OVCAR3 (cell line): Measurements from ENCODE around the genes SUPT4H1, HSF5 and DHX40.

DNA sequence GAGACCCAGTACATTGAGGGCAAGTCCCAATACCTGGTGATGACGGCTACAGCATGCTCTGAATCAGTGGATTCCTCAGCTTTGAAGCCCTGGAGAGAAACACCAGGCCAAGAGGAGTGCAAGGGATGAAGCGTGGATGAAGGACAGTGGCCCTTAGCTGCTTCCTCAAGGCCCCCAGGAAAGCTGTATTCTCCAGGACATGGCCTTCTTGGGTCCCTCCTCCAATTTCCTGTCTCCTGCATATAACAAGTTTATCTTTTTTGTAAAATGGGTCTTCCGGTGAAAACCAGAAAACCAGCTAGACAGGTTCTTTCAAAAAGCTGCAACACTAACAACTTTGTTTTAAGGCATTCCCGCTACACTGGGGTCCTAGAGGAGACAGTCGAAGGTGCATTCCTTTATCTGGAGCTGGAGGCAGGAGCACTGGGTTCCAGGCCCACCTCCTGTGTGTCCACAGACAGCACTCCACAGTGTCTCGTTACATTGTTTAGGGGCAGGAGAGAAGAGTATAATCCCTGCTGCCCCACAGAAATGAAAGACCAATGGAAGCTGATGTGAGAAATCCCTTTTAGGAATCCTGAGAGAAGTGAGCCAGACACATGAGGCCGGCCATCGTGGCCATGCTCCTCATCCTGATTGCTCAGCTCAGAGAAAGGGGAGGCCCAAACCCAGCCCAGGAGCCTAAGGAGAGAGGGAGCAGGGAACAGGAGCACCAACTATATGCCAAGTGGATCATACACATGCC, 59.7 kb downstream of the CCDC182 start:
- RRBS: no CpG with 5 or more reads among the region's 8 CpGs

DNA sequence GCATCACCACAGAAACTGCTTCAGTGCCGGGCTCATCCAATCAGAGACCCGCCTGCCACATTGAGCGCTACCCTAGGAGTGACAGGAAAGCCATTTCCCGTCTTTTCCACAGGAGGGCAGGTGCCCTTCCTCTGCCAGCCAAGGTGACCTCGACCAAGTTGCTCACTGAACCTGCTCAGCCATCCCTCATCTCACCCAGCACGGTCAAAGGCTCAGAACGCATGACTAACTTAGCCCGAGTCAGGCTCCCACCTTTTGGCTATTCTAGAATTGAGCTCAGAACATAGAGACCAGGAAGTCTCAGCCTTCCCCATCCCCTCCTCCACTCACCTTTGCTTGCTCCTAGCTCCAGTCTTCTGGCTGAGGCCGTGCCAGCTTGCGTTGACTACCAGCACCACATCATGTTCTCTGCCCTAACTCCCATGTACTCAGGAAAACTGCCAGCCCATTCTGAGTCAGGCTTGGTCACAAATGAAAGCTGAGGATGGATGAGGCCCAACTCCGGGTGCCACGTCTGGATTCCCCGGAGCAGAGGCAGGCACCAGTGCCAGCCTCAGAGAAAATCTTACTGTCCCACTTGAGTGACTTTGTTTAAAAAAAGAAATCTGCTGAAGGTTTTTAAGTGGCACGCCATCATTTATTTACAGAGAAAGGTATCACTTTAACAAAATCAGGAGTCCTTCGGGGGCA, 15.5 kb downstream of the MRPS23 start:
- RRBS: no CpG with 5 or more reads among the region's 15 CpGs

DNA sequence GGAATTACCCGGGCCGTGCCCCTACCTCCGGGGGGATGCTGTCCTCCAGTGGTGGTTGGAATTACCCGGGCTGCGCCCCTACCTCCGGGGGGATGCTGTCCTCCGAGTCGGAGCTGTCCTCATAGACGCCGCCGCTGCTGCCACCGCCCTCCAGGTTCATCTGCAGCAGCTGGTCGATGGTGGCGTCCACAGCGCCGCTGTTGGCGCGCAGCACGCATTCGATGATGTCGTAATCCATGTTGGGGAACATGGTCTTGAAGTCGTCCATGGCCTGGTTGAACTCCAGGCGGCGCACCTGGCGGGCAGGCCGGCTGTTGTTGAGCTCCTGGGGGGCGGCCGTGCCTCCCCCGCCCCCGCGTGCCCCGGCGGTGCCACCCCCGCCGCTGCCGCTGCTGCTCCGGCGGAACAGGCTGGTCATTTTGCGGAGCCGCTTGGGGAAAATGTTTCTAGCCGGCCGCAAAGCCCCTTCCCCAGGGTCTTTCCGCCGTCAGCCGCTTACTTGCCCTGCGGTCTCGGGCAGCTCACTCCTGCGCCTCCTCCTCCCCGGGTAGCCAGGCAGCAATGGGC, 35.4 kb upstream of the MRPS23 start:
- RRBS: 93% methylated on average over 9 of the region's 49 CpGs

DNA sequence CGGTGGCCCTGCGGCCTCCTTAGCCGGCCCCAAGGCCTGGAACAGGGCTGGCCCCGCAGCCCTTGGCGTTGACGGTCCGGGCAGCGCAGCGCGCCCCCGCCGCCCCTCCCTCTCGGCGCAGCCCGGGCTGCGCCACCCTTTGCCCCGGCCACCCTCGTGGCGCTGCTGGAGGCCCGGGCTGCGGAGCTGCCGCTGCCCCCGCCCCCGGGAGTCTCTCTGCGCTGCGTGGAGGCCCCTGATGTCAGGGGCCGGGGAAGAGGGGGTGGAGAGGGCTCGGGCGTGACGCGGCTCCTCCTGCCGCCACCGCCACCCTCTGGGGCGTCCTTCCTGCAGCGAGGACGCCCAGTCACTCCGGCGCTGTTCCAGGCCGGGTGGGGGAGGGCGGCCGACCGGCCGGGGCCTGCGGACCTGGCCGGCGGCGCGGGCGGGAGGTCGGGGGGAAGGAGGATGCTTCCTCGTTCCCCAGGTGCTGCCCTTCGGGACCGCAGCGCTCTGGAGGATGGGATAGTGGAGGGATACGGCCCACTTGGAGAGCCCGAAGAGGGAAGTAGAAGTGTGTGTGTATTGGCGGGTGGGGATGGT, 636 bp downstream of the DYNLL2 start:
- RRBS: 4% methylated on average over 26 of the region's 57 CpGs

DNA sequence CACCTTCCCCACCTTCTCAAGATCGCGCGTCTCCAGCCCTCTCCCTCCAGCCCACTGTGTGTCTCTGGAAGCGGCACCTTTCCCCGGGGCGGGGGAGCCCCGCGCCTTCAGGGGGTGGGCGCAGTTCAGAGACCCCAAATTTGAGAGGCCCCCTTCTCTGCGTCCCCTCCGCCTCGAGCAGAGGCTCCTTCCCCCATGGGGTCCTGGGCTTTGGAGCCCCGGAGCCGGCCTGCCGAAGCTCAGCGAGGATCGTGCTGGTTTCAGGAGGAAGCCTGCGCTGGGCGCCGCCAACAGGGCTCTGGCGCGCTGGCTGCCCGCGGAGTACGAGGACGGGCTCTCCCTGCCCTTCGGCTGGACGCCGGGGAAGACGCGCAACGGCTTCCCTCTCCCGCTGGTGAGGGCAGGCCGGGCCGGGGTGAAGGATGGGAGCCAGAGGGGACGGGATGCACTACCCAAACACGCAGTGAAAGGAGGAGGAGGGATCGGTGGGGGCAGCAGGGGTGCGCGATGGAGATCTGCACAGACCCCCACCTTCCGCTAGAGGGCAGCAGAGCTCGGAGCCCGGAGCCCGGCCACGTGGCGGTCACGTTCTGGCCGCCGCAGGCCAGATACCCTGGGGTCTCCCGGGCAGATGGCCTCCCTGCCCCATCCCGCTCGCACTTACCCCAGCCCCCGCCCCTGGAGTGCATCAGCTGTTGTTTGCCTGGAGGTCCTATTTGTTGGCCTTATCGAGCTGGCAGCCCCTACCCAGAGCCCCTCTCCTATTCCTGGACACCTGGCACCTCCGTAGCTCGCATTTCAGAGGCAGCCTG, 11.1 kb downstream of the LPO start:
- RRBS: 6% methylated on average over 14 of the region's 56 CpGs

DNA sequence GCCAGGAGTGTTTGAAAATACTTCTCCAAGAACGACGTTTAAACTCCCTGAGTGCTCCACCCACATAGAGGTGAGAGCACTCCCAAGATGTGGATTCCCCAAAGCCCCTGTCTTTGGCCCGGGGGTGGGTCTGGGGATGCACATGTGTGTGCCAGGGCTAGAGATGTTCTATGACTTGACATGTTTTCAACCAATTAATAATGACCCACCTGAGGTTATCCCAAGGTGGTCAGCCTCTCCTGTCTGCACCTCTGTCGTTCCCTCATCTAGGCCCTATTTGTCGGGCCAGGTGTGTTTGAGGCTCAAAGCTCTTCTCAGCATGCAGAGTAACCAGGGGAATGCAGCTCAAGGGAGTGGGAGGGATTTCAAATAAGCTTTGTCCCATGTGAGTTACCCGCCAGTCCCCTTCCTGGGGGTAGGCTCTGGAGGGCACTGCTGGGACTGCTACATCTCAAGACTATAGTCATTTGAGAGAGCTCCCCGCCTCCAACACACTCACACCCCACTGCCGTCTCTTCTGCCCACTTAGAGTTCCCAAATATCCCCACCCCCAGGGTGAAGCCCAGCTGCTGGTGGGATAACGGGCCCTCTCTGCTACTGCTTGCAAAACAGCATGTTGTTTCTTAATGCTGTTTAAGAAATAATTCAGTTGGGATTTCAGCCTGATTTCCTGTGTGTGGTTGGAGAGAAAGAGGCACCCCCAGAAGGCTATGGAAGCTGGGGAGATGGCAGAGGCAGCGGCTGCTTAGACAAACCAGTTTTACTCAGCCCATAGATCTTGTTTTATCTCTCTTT, 3.8 kb upstream of the MPO start:
- RRBS: no CpG with 5 or more reads among the region's 10 CpGs

DNA sequence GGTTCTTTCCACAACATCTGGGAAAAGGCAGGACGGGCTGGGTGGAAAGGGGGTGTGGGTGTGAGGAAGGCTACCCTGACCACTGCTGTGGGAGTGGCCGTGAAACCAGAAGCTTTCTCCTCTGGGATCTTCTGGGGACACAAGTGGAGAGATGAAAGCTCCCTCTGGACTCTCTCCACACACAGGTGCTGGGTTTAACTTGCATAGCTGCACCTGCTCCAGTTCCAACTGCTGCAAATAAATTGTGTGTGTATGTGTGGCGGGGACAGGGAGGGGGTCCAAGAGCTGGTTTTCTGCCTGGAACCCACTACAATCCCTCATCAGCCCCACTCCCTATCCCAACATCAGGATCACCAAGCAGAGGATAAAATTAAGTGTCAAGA, 8.1 kb upstream of the TSPOAP1 start:
- RRBS: no CpG with 5 or more reads among the region's 3 CpGs

DNA sequence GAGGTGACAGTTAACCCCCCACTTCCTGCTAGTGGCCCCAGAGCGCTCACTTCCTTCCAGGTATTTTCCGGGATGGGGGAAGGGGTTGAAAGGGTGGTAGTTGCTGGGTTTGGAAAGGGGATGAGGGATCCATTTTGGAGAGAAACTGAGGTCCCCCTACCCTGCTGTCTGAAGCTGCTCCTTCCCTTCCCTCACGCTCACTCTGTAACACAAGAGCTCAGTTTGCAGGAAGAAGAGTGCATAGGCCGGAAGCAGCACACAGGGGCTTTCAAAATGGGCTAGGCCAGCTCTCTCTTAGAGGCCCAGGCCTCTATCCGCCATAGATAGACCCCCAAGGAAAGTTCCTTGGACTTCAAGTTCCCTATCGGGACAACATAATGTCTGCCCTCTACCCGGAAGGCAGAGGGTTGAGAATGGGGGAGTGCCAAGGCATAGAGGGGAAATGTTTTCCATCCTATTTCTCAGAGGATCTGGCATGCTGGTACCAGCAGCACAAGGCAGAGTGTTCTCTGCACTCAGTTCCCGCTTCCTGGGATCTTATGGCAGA, 10.9 kb upstream of the TSPOAP1 start:
- RRBS: no CpG with 5 or more reads among the region's 8 CpGs

DNA sequence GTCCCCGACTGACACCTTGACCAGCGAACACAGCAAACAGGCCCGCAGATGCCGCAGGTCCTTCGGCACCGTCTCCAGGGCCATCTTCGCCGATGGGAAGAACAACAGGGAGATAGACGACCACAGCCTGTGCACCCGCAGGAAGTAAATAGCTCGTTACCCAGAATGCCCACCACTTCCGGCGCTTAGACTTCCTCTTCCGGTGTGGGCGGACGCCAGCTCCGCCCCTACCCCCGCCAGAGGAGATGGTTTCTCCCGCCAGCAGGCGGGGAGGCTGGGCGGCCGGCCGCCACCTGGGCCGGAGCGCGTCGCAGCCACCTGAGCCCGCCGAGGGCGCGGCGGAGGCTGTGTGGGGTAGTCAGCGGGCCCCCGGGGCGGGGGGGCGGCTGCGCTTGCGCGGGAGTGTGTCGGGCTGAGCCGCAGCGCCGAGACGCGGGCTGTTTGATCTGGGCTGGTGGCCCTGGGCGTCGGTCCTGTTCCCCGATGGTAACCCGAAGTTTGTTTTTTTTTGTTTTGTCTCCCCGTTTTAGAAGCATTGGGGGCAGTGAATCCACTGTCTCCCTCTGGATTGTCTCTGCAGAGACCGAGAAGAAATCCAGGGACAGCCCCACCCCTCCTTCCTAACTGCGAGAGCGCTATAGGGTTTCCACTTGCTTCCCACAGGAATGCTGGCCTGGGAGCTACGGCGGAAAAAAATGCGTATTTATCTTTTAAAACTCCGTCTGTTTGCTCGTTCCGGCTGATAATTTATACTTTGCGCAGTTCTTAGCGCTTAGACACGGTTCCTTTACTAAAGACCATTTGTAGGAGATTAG, at the start of gene SUPT4H1:
TSS of gene SUPT4H1 (minus strand) at position 150 of the 815 bp plus-strand sequence.
- RRBS: 4% methylated on average over 19 of the region's 62 CpGs

- RRBS: no CpG with 5 or more reads among the region's 6 CpGs
Observed at GRCh38 chr17:58376941-58377829, 25.2 kb upstream of the SUPT4H1 start.

- RRBS: no CpG with 5 or more reads among the region's 1 CpG
Observed at GRCh38 chr17:58387936-58388265, 29.4 kb downstream of the RNF43 start.

GRCh38 chr17:58488166-58488629, at the start of gene HSF5:
HSF5 (minus strand) TSS chr17:58488408.
- RRBS: 94% methylated on average over 8 of the region's 54 CpGs

GRCh38 chr17:59001325-59001794, 105.3 kb downstream of the TRIM37 start:
- RRBS: no CpG with 5 or more reads among the region's 9 CpGs

- RRBS: no CpG with 5 or more reads among the region's 4 CpGs
Observed at GRCh38 chr17:59327881-59328455, 3.5 kb upstream of the YPEL2 start.

DNA sequence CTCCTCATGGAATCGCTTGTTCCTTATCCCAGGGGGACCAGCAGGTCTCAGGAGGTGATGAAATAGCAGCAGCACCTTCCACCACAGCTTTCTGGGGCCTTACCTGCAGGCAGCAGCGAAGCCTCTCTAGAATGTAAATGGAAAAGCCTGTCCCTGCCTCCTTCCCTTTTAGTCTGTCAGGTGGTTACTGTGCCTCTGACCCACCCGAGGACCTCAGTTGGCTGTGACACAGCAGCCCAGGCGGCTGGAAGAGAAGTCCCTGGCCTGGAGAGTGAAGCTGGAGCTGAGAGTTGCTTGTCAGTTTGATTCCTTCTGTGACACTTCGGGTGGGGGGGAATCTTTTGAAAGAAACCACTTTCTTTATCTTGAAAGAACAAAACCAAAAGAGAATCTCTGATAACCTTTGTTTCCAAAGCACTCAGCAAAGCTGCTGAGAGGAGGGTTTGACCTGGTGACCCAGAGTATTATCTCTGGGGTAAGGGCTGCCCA, 33.8 kb downstream of the YPEL2 start:
- RRBS: no CpG with 5 or more reads among the region's 5 CpGs

GRCh38 chr17:59374262-59375287, 43.1 kb downstream of the YPEL2 start:
- RRBS: no CpG with 5 or more reads among the region's 7 CpGs

DNA sequence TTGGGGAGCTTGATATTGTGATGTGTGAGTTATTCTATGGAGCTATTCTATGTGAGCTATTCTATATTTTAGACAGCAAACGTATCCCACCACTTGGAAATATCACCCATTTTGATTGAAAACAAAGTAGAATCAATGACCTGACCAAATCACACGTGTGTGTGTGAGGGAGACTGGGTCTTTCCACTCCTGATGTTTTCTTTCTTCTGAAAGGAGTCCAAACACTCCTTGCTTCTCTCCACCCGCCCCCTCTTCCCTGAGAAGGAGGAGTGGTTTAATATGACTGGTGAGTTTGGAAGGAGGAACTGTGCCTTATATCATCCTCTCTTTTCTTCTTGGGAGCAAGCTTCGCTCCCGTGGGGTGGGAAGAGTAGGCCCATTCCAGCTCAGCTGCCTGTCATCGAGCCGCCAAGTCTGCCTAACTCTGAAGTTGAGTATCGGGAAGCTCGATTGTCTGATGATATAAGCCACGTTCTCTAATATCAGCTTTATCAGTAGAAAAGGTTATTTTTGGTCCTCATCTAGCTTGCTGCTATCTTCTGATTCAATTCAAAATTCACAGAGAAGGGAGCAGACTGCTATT, 96.5 kb downstream of the YPEL2 start:
- RRBS: no CpG with 5 or more reads among the region's 10 CpGs

DNA sequence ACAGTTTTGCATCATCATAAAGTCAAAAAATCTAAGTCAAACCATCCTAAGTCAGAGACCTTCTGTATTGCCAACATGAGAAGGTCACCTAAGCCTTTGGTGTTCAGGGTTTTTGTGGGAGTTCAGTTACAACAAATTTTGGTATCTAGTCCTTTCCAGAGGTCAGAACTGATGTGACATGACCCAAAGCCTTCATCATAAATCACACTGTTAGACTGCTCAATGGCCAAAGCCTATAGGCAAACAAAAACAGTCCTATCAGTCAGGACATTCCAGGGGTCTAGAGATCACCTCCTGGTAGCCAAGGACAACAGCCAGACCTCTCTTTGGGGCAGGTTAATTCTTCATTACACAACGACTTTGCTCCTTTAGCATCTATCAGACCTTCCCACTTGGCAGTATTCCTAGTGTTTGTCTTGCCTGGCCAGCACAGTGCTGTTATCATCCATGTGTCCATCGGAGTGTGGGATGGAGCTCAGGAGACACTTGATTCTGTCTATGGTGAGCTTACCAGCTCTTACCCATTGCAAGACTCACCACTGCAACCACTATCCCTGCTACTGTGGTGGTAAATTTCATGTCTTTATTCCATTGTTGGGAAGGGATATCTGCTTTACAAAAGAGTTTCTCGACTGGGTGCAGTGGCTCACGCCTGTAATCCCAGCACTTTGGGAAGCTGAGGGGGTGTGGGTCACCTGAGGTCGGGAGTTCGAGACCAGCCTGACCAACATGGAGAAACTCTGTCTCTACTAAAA, 95.6 kb upstream of the DHX40 start:
- RRBS: no CpG with 5 or more reads among the region's 6 CpGs

- RRBS: 4% methylated on average over 12 of the region's 61 CpGs
Observed at GRCh38 chr17:59565315-59566014, at the start of gene DHX40. DHX40 (plus strand) TSS chr17:59565610.

DNA sequence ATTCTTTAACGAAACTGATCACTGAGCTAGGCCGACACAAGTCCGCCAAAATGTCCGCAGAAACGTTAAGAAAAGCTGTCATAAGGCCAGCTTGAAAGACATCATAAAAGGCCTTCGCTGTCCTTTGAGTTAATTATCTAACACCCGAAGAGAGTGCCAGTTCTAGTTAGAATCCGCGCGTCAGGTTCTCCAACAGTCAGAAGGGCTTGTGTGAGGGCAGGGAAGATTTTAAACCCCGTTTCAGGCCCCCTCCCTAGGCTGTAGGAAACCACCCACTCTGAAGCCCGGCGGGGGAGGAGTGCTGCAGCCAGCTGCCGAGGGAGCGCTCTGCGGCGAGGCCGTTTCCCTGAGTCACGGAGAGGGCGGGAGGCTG, 700 bp upstream of the CLTC start:
- RRBS: no CpG with 5 or more reads among the region's 20 CpGs